HT1080 (cell line): ENCODE measurements around the genes ADAM21 and DNAL1.

DNA sequence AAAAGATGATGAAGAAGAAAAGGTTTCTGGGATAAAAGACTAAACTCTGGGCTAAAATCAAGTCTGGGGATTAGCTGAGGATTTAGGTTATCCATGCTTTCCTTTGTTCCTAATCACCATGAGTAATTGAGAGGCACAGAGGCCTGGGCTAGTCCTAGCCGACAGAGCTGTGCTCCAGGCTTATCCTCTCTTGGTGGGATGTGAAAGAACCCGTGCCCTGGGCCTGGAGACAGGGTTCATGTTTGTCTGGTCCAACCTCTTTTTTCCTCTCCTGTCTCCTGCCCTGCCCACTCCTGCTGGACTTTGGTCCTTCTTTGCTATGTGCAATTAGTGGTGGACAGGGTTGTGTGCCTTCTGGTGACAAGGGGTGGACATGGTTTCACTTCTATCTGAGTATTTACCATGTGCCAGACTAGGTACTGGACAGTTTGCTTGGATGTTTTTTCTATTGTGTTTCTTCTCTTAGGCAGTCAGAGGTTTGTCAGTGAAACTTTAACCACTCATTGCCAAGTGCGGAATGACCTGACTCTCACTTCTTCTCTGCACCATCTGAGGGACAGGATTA is 126.1 kb downstream of the SMOC1 start:
RAMPAGE:
- cytosol, long total RNA = no peak
- long total RNA = no peak
- nucleus, long total RNA = no peak

DNA sequence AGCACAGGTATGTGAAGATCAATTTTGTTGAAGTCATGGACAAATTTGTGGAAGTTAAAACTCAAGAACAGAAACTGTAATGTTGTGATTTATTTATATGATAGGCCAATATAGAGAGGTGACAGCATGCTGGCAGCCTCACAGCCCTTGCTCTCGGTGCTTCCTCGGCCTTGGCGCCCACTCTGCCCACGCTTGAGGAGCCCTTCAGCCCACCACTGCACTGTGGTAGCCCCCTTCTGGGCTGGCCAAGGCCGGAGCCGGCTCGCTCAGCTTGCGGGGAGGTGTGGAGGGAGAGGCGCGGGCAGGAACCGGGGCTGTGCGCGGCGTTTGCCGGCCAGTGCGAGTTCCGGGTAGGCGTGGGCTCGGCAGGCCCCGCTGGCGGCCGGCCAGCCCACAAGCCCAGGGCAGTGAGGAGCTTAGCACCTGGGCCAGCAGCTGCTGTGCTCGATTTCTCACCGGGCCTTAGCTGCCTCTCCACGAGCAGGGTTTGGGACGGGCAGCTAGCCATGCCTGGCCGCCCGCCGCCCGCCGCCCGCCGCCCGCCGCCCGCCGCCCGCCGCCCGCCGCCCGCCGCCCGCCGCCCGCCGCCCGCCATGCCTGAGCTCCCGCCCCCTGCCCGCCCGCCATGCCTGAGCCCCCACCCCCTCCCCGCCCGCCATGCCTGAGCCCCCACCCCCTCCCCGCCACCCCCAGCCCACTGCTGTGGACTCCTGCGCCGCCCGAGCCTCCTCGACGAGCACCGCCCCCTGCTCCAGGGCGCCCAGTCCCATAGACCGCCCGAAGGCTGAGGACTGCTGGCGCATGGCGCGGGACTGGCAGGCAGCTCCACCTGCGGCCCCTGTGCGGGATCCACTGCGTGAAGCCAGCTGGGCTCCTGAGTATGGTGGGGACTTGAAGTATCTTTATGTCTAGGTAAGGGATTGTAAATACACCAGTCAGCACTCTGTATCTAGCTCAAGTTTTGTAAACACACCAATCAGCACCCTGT is 66.0 kb upstream of the SLC8A3 start:
RAMPAGE:
- cytosol, long total RNA = no peak
- long total RNA = no peak
- nucleus, long total RNA = no peak

GRCh38 chr14:70452027-70452269 is at the start of gene ADAM21:
ADAM21 (plus strand) TSS chr14:70452174.
RAMPAGE:
- cytosol, long total RNA = no peak
- long total RNA = no peak
- nucleus, long total RNA = no peak

RAMPAGE:
- cytosol, long total RNA = no peak
- long total RNA = no peak
- nucleus, long total RNA = no peak
Measured at GRCh38 chr14:70555492-70556370, 20.9 kb upstream of the ADAM20 start.

GRCh38 chr14:70753363-70754017 is 55.8 kb downstream of the MAP3K9 start:
RAMPAGE:
- cytosol, long total RNA = no peak
- long total RNA = no peak
- nucleus, long total RNA = no peak

RAMPAGE:
- cytosol, long total RNA = no peak
- long total RNA = no peak
- nucleus, long total RNA = no peak
Measured at GRCh38 chr14:70976745-70977327, 69.6 kb downstream of the PCNX1 start.

DNA sequence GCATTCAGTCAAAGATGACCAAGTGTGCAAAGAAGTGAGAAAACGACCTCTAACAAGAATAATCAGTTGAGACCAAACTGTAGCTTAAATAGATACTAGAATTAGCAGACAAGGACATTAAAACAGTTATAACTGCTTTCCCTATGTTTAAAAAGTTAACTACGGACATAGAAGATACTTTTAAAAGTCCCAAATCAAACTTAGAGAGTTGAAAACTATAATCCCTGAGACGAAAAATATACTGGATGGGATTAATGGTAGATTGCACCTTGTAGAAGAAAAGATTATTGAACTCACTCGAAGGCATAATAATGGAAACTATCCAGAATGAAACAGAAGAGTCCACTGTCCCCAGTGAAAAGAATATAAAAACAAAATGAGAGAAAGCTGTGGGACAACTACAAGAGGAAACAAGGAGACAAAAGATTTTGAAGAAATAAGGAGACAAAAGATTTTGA is 107.1 kb downstream of the PCNX1 start:
RAMPAGE:
- cytosol, long total RNA = no peak
- long total RNA = no peak
- nucleus, long total RNA = no peak

RAMPAGE:
- cytosol, long total RNA = no peak
- long total RNA = no peak
- nucleus, long total RNA = no peak
Measured at GRCh38 chr14:71092502-71093026, 185.3 kb downstream of the PCNX1 start.

DNA sequence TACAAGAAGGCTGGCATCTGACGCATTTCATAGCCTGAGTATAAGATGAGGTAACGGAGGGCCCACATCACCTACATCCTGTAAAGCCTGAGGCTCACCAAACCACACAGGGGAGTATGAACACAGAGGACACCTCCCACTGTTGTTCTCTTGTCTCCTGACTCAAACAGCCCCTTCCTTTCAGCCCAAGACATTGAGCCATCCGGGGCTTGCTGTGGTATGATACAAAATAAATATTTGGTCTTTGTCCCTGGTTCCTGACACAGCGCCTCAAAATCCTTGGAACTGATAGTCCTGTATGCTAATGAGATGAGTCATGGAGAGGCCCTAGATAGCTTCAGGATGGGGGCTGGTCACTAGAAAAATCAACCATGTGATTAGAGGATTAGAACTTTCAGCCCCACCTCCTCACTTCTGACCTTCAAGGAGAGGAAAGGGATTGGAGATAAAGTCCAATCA is 176.8 kb upstream of the SIPA1L1 start:
RAMPAGE:
- cytosol, long total RNA = no peak
- long total RNA = no peak
- nucleus, long total RNA = no peak

DNA sequence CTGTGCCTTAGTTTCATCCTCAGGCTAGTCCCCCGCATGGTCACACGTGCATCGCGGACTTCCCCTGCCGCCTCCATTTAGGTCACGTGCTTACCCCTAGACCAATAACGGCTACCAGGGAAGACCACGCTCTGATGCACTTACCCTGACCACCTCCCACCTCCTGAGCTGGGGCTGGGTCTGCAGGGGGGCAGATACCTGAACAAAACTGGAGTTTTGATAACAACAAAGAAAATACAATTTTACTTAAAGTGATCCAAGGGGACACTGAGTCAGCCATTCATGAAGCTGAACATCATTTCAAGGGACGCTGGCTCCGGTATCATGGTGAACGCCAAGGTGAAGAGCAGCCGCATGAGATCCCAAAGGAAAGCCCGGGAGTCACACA is 138.9 kb upstream of the SIPA1L1 start:
RAMPAGE:
- cytosol, long total RNA = no peak
- long total RNA = no peak
- nucleus, long total RNA = no peak

DNA sequence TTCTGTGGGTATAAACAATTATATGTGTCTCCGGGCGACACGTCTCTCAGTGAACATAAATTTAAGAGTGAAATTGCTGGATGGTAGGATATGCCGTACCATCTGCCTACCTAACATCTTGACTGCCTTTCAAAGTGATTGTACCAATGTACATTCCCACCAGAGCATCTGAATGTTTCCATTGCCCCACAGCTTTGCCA is 197.1 kb downstream of the SIPA1L1 start:
RAMPAGE:
- cytosol, long total RNA = no peak
- long total RNA = no peak
- nucleus, long total RNA = no peak

GRCh38 chr14:71624006-71624434 is 303.7 kb downstream of the SIPA1L1 start:
RAMPAGE:
- cytosol, long total RNA = no peak
- long total RNA = no peak
- nucleus, long total RNA = no peak

RAMPAGE:
- cytosol, long total RNA = no peak
- long total RNA = no peak
- nucleus, long total RNA = no peak
Measured at GRCh38 chr14:71848885-71849222, 83.4 kb upstream of the RGS6 start.

RAMPAGE:
- cytosol, long total RNA = no peak
- long total RNA = no peak
- nucleus, long total RNA = no peak
Measured at GRCh38 chr14:72357707-72358331, 425.6 kb downstream of the RGS6 start.

DNA sequence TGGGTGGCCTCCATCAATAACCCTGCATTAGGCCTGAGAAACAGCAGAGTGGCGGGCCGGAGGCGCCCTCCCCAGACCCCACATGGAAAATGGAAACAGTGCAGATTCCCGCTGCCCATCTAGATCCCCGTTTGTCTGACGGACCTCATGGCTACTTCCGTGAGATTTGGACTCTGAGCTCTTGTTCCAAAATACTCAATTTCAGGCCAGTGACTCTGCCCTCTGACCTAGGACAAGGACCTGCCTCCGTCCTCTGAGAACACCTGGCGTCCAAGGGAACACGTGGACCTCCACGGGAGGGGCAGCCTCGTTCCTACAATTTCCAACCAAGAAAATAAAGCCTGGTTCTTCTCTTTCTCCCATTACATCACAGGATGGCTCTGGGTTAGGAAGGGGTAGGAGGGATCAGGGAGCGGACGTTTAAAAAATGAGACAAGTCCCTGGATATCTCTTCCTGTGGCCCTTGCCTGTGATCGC is 325.3 kb downstream of the DPF3 start:
RAMPAGE:
- cytosol, long total RNA = no peak
- long total RNA = no peak
- nucleus, long total RNA = no peak

GRCh38 chr14:73245351-73246292 is 8.3 kb downstream of the PAPLN start:
RAMPAGE:
- cytosol, long total RNA = no peak
- long total RNA = no peak
- nucleus, long total RNA = no peak

RAMPAGE:
- cytosol, long total RNA = no peak
- long total RNA = no peak
- nucleus, long total RNA = no peak
Measured at GRCh38 chr14:73500517-73500813, 9.7 kb downstream of the RIOX1 start.

DNA sequence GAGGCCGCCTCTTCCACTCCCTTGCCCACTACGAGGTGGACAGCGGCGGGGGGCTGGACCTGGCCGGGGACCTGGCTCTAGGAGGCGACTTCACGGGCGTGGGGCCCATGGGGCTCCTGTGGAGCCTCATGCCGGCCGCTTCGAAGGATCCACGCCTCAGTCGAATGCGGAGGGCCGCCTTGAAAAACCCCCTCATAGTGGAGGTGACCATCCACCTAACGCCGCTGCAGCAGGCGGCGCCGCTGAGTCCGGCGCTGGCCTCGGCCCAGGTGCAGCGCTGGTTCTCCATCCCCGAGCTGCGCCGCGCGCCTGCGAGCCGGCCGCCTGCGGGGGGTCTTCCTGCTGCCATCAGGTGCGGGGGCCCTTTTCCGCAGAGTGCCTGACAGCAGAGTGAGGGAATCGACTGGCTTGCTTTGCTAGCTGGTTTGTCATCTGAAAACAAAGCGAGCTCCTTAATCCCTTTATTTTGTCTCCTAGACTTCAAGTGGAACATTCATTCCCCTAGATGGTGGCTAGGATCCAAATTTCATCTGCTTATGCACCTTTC is 10.5 kb upstream of the DNAL1 start:
RAMPAGE:
- cytosol, long total RNA = no peak
- long total RNA = no peak
- nucleus, long total RNA = no peak

RAMPAGE:
- cytosol, long total RNA = start-site peak on the plus strand at chr14:73644975-73645016, 50 and 104 reads in 2 replicates
- long total RNA = start-site peak on the plus strand at chr14:73644982-73645016, 59 reads
- nucleus, long total RNA = no peak
Measured at GRCh38 chr14:73644410-73645521, at the start of gene DNAL1. DNAL1 (plus strand) TSS chr14:73644986.

DNA sequence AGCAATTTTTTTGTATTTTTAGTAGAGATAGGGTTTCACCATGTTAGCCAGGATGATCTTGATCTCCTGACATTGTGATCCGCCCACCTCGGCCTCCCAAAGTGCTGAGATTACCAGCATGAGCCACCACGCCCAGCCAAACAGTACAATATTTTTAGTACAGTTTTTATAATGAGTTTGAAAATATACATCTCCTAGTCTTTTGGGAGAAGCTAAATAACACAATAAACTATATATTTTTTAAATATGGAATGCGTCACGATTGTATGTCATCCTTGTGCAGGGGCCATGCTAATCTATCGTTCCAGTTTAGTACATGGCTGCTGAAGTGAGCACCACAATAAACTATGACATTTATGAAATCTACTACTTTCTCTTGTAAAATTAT is 14.5 kb downstream of the DNAL1 start:
RAMPAGE:
- cytosol, long total RNA = no peak
- long total RNA = no peak
- nucleus, long total RNA = no peak